ENCODE measurements around a stretch of chr22.

DNA sequence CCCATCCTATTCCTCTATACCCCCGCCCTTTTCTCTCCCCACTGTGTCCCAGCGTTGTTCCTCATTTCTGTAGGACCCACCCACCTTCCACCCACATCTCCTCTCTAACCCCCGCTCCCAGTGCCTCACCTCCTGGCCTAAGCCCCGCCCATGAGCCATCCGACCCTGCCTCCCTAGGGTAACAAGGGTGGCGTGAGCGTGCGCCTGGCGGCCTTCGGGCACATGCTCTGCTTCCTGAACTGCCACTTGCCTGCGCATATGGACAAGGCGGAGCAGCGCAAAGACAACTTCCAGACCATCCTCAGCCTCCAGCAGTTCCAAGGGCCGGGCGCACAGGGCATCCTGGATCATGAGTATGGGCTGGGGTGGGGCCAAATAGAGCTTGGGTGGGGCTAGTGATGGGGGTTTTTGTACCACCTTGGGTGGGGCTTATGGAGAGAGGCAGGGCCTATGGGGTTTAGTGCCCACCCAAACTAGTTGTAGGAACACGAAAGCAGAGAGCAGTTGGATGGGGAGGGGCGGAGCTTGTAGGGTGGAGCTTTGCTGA is 4.5 kb downstream of the INPP5J start:
- PRO-cap: no peak

GRCh38 chr22:31221751-31222202 is 9.7 kb downstream of the LIMK2 start:
- PRO-cap: no peak

GRCh38 chr22:31222788-31223270 is 10.7 kb downstream of the LIMK2 start:
- PRO-cap: no peak

GRCh38 chr22:31271485-31272090 is 20.7 kb downstream of the PIK3IP1 start:
- PRO-cap: no peak

GRCh38 chr22:31283588-31283987 is 8.7 kb downstream of the PIK3IP1 start:
- PRO-cap: no peak

GRCh38 chr22:31284891-31285629 is 7.2 kb downstream of the PIK3IP1 start:
- PRO-cap: no peak

GRCh38 chr22:31560885-31561415 is 64.6 kb downstream of the SFI1 start:
- PRO-cap: no peak

DNA sequence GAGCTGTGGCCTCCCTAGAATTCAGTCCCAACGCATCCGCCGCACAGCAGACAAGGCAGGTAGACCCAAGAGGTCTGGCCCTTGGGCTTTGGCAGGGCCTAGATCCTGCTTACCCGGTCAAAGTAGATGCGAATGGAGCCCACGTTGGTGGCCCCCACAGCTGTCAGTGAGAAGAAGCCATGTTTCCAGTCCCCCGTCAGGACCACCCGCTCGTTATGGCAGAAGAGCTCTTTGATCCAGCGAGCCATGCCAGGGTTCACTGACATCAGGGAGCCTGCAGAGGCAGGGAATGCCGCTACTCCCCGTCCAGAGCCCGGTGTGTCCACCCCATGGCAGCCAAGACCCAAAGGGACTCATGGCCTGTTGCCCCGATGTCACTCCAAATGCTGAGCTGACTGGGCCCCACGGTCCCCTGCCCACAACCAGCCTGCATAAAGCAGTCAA is 41.6 kb downstream of the PISD start:
- PRO-cap: no peak

GRCh38 chr22:31639663-31640171 is 22.3 kb downstream of the PISD start:
- PRO-cap: no peak

- PRO-cap: no peak
Measured at GRCh38 chr22:31650179-31650644, 11.8 kb downstream of the PISD start.

- PRO-cap: no peak
Measured at GRCh38 chr22:31716548-31717522, 33.1 kb downstream of the PRR14L start.

DNA sequence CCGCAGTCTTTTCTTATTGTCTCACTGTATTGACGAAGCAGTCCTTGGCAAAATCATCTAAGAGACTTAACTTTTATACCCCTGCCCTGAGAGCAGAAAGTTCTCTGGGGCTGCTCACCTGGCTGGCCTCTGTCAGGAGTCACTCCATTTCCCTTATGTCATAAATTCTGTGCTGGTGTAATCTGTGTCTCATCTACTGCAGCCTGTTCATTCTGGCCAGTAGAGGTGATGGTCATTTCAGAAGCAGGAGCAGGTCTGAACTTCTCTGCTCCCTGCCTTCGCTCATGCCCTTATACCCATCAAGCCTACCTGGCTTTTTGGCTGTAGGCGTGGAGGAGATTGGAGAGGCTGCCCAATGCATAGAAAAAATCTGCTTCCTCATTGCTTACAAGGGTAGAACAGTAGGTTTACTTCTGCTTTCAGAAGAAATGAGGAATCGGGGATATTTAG is 73.0 kb upstream of the YWHAH start:
- PRO-cap: no peak

- PRO-cap: no peak
Measured at GRCh38 chr22:31958180-31959168, 14.1 kb downstream of the YWHAH start.

GRCh38 chr22:31970460-31971226 is 26.3 kb downstream of the YWHAH start:
- PRO-cap: no peak

GRCh38 chr22:32334812-32335118 is 22.9 kb upstream of the RFPL3 start:
- PRO-cap: no peak

DNA sequence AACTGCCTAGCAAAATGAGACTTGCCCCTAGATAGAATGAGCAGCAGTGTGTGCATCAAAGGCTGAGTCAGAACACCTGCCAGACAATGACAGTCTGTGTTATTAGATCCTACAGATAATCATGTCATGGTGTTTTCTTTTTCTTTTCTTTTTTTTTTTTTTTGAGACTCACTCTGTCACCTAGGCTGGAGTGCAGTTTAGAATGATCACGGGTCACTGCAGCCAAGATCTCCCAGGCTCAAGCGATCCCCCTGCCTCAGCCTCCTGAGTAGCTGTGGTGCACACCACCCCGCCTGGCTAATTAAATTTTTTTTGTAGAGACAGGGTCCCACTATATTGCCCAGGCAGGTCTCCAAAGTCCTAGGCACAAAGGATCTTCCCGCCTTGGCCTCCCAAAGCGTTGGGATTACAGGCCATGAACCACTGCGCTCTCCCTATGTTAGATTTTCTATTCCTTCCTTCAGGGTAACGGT is 1.4 kb downstream of the RTCB start:
- PRO-cap: no peak

GRCh38 chr22:32494639-32495525 is 20.3 kb downstream of the FBXO7 start:
- PRO-cap: no peak

- PRO-cap: no peak
Measured at GRCh38 chr22:32539634-32540641, 65.3 kb downstream of the FBXO7 start.

GRCh38 chr22:32625848-32626534 is 151.4 kb downstream of the FBXO7 start:
- PRO-cap: no peak

DNA sequence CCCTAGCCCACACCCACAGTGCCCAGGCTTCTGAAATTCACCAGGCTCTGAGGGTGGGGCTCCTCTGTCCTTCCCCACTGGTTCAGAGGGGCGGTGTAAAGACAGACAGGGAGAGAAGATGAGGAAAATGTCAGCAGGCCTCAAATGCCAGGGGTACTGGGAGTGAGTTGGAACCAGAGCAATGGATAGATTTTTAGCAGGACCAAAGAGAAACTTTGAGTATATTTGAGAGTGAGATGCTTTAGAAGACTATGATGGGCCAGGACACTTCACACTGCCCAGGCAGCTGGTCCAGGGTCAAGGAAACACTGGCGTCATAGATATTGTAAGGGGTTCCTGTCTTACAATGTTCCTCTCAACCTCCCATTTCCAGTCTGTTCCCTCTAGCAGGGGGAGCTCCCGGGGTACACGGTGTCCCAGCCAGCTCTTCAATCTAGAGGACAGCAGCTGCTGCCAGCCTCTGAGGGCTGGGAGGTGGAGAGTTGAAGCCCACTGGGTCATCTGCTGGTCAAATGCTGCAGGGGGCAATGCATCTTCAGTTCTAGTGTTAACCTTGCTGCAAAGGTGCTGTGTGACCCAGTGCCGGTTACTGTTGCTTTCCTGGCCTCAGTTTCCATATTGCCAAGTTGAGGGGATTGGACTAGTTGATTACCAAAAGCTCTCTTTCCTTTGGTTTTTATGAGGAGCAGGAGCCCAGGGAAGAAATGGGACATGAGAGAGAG is 40.7 kb upstream of the TIMP3 start:
- PRO-cap: no peak